Tibial artery (tissue), 1 donor: ENCODE results near the gene CIBAR2.

DNA sequence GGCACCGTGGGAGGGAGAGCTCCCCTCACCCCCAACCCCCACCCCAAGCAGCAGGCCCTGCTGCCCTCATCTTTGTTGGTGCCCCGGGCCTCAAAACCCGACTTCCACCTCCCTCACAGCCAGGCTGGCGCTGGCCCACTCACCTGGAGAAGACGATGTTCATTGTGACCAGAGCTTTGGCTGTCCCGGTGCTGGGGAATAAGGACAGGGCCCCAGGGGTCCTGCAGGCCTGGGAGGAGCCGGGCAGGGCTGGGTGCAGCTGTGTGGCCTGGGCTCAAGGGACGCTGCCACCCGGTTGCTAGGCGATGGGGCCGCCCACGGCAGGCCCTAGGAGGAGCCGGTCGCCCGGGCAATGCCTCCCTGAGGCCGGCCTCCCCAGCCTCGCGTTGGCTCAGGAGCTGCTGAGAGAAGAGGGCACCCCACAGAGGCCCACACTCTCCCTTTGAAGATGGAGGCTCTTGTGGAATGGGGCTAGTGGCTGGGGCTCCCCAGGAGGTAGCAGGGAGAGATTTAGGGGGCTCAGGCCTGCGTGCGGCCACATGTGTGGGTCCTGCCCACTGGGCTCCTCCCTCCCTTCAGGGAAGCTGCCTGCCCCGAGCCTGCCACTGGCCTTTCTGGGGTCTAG is at the start of gene CIBAR2:
TSS of gene CIBAR2 (minus strand) at position 283 of the 625 bp plus-strand sequence.
- PRO-cap, result no peak

- PRO-cap, result no peak
Observed at GRCh38 chr16:85137064-85137310, 24.7 kb upstream of the CIBAR2 start.

DNA sequence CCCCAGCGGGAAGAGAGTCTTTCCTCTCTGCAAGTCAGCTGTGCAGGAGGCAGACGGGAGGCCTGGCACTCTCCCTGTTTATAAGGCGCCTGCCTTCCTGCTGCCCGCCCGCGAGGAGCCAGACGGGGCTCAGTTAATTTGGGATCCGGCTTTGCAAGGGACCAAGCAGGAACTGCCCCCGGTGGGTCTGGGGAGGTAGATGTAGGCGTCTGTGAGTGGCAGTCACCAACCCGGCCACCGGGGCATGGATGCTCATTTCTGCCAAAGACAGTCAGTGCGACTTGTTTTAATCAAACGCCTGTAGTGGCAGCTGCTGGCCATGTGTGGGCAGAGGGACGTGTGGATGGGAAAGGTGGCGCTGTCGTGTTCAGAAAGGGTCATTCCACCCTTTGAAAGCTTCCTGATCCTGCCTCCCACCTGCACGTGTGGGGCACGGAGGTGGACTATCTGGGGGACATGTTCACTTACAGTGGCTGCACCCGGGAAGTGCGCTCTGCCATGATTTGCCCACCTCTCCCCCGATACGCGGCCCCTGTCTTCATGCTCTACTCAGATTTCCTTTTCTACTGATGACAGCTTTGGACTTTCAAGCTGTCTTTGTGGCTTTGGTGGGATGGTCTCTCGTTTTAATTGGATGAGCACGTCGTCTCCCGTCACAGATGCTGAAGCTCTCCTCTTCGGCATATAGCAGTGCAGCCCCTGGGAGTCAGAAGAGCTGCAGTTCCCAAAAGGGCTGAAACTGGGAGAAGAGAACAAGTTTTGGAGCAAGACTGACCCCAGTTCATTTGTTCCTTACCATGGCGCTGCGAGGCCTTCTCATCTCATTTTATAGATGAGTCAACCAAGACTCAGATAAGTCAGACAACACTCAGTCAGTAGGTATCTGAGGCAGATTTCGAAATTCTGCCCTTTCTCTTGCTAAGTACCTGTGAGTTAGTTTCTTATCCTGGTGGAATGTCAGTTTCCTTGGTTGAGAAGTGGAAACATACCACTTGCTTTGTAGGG is 60.4 kb upstream of the CIBAR2 start:
- PRO-cap, result no peak

- PRO-cap, result no peak
Observed at GRCh38 chr16:85358897-85360014, 247.0 kb upstream of the CIBAR2 start.

DNA sequence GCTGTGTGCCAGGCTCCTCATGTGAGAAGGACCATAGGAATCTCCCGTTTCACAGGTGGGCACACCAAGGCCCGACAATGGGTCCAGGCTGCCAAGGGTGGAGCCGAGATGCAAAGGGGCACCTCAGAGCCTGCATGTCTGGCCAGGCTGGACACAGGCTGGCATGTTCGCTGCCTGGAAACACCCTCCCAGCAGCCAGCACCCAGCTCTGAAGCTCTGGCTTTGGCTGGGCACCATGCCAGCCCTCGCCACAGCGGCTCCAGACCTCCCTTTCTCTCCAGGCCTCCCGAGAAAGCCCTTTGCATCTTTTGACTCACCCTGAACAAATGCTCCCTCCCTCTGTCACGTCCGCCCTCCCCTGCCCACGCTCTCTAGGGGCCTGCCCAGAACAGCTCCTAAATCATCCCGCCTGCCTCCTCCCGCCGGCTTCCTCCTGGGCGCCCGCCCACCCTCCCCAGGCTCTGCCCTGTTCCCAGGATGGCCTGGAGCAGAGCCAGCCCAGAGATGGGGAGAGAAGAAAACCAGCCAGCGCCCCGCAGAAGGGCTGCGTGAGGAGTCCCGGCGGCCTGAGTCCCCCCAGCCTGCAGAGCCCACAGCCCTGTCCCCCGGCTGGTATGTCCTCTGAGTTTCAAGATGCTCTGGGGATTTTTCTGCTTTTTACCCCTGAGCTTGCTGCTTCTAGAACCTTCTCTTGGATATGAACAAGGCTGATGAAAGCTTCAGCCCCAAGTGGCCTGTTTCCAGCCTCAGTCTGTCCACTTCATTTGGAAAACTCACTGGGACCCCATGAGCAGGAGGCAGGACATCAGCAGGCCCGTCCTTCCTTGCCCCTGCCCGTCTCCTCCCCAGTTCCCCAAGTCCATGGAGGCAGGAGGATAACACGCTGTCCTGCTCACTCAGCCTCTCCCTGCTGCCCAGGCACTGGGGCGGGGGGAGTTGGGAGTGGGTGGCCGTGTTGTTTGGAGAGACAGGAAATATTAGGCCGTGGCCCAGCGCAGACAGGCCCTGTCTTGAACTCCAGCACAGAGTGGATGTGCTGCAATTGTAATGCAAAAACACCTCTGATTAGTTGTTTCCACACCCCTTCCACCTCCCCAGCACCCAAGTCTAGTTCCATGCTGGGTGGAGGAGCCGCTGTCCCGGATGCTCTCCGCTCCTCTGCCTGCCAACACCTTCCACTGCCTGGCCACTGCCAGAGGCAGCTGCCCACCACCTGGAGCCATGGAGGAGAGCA is 217.3 kb upstream of the GSE1 start:
- PRO-cap, result bidirectional peak, plus-strand start at position 398 of the sequence, minus-strand start at position 301 of the sequence; unidirectional peak, plus-strand start at position 848 of the sequence

GRCh38 chr16:85431016-85431638 is 182.0 kb upstream of the GSE1 start:
- PRO-cap, result no peak

- PRO-cap, result no peak
Observed at GRCh38 chr16:85445274-85445974, 167.7 kb upstream of the GSE1 start.

DNA sequence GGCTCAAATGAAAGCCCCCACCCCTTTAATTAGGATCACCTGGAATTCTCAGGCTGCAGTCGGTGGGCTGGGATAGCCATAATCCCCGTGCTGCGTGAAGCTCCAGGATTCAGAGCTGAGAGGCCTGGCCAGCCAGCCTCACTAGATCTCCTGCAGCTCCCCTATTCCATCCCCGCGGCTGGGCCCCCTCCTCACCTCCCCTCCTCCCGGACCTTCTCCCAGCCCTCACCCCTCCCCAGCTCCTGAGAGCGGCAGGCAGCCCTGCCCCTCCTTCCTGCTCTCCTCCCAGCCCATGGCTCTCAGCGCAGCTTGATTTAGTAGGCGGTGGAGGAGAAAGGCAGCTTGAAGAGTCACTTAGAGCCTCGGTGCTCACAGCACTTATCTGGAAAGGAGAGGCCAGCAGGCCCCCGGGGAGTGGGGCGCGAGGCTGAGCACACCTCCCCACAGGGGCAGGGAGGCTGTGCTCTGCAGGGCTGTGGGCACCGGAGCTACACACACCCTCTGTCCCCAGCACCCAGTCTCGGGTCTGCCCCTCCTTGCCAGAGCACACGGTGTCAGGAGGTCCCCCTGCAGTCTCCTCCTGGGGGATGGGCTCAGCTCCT is 151.4 kb upstream of the GSE1 start:
- PRO-cap, result no peak

GRCh38 chr16:85514976-85515641 is 98.0 kb upstream of the GSE1 start:
- PRO-cap, result no peak

DNA sequence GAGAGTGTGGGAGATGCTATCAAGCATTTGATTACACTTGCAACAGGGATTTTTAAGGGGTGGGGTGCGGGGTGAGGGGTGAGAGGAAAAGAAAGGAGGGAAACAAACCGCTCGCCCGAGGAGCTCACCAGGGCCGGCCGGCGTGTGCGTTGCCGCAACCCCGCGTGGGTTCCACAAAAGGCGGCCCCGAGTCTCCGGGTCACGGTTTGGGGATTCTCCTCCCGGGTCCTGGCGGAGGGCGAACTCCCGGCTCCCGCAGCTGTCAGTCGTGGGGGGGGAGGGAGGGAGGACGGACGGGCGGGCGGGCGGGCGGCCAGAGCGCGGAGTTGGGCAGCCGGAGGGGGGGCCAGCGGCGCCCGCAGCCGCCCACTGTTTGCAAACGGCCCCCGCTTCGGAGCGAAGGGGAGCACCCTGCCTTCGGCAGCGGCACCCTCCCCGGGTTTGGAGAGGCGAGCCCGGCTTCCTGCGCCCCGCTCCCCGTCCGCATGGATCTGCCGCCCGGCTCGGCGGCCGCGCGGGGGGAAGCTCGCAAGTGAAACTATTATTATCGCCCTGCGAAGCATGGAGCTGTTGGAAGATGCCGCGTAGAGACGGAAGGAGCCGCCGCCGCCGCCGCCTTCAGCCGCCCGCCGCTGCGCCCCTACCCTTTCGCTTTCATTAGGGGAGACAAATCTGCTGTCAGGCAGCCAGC is 58.5 kb upstream of the GSE1 start:
- PRO-cap, result bidirectional peak, plus-strand start at position 570 of the sequence, minus-strand start at position 493 of the sequence

DNA sequence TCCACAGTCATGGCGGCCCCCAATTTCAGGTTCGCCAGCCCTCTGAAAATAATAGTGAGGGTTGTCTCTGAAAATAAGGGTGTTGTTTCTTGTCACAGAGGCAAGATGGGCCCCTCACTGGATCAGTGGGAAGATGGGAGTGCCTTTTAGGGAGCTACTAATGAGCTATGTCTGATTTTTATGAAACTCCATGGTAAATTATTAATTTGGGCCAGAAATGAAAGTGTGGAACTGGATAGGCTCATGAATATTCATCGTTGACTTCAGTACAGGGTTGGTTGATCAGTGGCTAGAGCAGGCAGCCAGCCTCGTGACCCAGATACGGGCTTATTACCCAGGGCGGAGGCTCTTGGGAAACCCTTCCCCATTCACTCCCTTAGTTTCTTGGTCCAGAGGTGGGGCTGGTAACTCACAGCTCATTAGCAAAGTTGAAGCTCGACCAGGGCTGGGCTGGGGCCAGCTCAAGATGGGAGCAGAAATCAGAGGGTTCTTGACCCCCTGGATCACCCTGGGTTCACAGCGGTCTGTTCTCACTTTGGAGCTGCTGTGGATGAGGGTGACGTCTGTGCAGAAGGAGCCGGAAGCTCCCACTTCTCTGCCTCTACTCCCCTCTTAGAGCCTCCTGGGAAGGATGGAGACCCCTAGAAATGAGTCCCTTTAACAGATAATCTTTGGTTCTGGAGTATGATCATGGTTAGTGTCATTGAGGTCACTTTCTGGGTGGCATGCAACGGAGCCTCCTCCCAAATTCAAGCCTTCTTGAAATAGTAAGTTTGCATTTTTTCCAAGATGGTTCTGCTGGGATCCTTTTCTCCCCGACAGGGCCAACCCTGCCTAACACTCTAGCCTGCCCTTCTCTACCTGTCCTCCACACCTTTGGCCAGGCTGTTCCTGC is 44.6 kb upstream of the GSE1 start:
- PRO-cap, result no peak

- PRO-cap, result no peak
Observed at GRCh38 chr16:85586761-85587440, 26.2 kb upstream of the GSE1 start.

DNA sequence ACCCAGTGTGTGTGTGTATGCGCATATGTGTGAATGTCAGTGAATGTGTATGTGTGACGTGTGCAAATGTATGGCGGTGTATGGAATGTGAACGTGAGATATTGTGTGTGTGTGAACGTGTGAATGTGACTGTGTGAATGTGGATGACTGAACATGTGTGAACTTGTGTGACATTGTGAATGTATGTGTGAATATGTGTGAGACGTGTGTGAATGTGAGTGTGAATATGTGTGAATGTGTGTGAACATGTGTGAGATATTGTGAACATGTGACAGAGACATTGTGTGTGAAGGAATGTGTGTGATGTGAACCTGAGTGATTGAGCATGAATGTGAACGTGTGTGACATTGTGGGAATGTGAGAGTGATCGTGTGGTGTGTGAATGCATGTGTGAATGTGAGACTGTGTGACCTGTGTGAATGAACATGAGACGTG is 23.5 kb upstream of the GSE1 start:
- PRO-cap, result no peak

- PRO-cap, result no peak
Observed at GRCh38 chr16:85607195-85608256, 5.6 kb upstream of the GSE1 start.

DNA sequence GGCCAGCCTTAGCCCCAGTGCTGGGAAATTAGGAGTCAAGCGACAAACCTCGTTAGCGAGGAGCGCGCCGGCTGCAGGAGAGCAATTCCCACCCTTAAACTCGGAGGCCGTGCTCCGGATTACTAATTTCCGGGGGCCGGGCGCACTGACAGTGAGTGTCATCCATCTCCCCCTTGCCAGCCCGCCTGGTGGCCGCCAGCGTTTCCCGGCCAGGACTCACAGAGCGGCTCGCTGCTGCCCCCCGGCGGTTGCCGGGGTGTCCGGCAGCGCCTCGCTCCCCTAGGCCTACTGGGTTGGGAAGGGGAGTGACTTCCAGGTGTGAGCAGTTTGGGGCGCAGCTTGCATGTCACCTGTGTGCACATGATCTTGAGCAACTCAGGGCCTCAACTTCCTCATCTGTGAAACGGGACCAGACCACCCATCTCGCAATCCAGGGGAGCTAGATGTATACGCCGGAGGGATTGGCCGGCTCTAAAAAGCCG is 2.6 kb upstream of the GSE1 start:
- PRO-cap, result no peak

DNA sequence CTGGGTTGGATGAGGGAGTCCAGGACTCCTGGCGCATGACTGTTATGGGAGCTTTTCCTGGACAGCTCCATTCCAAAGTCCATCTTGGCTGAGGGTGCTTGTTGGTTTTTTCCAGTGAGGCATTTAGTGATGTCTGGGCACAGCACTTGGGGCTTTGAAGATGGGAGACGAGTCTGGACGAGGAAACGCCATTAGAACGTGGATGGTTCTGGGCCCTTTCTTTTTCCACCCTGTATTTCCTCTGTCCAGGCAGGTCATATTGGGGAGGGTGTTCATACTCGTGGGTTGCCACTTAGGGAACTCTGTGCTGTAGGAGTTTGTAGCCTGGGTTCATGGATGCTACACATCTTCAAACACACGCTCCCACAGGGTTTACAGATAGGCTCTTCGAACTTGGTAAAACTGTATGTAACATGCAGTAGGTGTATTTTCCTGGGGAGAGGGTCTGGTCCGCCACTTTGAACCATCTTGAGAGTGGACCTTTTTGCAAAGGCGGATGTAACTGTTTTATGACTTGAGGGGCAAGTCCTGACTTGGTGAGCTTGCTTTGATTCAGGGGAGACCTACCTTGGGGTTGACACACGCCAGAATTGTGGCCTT is 9.1 kb downstream of the GSE1 start:
- PRO-cap, result no peak

GRCh38 chr16:85699533-85700073 is 10.8 kb upstream of the GINS2 start:
- PRO-cap, result no peak

- PRO-cap, result no peak
Observed at GRCh38 chr16:85799891-85800986, 744 bp downstream of the COX4I1 start.

DNA sequence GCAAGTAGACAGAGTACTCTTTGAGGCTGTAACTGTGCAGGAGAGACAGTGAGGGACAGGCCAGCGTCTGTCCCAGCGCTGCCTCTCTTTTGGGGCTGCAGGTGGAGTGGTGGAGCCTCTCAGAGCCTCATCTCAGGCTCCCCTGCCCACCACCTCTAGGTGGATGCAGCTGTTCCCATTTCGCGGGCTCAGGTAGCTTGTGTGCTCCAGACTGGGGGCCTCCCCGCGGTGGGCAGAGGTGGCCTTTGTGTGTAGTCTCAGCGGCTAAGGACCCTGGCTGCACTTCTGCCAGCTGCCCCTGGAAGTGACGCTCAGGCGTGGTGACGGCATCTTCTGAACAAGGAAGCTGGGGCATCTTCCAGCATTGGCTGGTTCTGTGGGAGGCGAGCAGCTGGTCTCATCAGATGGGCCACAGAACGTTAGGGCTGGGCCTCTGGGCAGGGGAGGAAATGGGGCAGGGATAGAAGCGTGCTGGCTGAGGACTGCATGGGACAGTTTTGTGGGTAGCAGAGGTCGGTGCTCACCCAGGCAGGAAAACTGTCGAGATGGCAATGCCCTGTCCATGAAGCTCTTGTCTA is 16.1 kb downstream of the IRF8 start:
- PRO-cap, result no peak

DNA sequence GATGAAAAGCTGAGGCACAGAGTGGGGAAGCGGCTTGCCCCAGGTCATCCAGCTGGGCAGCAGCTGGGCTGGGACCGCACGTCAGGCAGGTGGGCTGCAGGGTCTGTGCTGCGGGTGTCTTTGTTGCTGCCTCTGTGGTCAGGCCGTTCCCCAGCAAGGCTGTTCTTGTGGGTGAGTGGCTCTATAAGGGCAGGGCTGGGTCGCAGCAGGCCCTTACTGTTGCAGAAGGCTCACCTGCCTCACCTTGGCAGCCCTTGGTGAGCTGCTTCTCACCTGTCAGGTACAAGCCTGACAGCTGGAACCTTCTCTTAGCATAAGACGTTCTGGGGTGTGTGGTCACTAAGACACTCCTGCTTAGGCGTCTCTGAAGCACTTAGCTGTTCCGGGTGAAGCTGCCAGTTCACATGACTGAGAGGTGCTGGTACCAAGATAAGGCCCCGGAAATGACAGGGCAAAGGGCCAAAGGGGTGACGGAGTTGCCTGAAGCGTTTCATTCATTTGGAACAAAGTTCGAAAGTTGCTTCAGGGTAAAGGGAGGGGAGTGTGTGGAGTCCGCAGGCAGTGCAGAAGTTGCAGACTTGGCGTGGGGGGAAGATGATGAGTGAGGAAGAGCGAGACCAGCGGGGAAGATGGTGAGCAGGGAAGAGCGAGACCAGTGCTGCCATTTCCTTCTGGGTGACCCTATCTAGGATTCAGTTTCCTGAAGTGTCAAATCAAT is 17.4 kb downstream of the IRF8 start:
- PRO-cap, result no peak